Cerebral cortex (tissue), 2 donors: ENCODE results near the genes C3orf14, FEZF2 and ATXN7.

DNA sequence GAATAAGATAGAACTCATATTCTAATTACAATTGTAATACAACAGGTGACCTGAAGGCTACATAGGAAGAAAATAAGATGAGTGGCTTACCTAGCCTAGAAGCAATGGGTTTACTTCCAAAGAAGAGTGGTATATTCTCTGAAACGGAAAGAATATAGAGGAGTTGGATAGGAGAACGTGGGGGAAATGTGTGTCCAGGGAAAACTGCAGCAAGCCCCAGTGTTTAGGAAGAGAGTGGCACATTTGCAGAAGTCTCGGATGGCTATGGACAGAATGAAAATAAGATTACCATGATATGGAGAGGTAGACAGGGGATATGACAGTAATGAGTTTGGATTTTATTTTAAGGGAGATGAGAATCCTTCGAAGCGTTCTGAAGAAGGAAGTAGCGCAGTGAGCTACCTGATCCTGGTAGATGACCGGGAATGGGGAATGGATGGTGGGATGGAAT is 287.6 kb upstream of the C3orf14 start:
- PRO-cap, 2 experiments: no peak in any of the 2 experiments

DNA sequence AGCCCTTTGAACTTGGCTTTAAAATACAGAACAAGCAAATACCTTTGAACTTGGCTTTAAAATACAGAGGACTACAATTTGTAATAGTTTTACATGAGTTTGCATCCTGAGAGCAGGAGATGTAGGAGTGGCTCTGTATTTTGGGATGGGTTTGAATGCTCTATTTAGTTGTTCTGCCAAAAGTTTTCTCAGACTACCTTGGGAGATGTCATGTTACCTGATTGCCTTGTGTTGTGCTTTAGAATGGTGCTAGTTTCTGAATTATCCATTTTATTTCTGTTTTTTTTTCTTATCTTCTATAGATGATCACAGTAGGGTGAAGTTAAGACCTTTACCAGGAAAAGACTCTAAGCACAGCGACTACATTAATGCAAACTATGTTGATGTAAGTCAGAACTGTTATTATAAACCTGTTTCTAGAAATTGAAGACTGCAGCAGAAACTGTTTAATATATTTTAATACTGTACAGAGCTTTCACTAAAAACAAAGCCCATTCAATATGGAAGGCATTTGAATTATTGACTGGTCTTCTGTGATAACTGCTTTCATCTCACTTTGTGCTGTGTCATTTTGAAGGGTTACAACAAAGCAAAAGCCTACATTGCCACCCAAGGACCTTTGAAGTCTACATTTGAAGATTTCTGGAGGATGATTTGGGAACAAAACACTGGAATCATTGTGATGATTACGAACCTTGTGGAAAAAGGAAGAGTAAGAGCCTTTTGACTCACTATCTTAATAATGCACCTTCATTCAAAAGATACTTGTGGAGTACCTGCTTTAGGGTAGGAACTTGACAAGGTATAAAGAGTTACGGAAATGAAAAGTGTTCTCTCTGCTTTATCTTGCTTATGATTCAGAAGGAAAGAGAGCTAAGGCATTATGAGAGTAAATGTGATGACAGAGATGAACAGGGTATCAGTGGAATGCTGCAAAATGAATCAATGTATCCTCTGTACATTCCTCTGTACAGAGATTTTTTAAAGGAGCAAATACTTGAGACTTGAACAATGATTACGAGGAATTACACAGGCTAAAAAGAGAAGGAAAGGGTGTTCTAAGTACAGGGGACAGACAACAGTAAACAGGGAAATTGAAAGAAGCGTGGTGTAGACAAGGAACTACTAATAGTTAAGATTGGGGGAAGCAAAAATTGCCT is 51.3 kb upstream of the C3orf14 start:
- PRO-cap, 2 experiments: no peak in any of the 2 experiments

GRCh38 chr3:62318627-62319901 is at the start of gene C3orf14:
C3orf14 (plus strand) TSS chr3:62319022.
- PRO-cap, 2 experiments: peak in 1 of 2 experiments; most common plus-strand start chr3:62319072 (in 1); most common minus-strand start chr3:62318896 (in 1)

DNA sequence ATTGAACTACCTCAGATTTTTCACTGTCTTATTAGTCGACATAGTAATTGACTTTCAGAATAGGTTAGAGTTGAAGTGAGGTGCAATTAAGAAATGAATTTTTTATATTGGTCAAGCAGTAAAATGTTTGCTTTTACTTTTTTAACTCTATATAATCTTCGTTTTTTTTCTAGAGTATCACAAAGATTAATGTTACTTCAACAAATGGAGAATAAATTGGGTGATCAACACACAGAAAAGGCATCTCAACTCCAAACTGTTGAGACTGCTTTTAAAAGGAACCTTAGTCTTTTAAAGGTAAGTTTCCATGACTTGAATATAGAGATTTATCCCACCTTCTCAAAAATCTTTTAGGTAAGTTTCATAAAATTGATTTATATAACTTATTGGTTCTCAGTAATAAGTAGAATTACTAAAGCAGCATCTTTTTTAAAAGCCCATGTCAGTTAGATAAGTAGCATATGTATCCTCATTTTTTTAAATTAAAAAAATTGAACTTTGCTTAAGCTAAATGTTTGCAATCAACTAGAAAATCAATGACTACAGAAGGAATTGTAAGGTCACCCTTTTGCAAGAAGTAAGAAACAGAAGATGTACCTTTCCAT is 3.0 kb downstream of the C3orf14 start:
- PRO-cap, 2 experiments: no peak in any of the 2 experiments

- PRO-cap, 2 experiments: peak in 1 of 2 experiments; most common plus-strand start chr3:62373656 (in 1); most common minus-strand start chr3:62373550 (in 1)
These were observed at the start of gene FEZF2 for GRCh38 chr3:62373363-62373723. FEZF2 (minus strand) TSS chr3:62373550.

- PRO-cap, 2 experiments: no peak in any of the 2 experiments
These were observed 233.8 kb upstream of the FEZF2 start for GRCh38 chr3:62607164-62607588.

- PRO-cap, 2 experiments: peak in 1 of 2 experiments; most common plus-strand start chr3:63863882 (in 1); most common minus-strand start chr3:63863842 (in 1)
These were observed at the start of gene ATXN7 for GRCh38 chr3:63863682-63864055. ATXN7 (plus strand) TSS chr3:63863867.

- PRO-cap, 2 experiments: no peak in any of the 2 experiments
These were observed 60.7 kb downstream of the ATXN7 start for GRCh38 chr3:63924110-63924991.

GRCh38 chr3:64030539-64031153 is 7.4 kb upstream of the PSMD6 start:
- PRO-cap, 2 experiments: no peak in any of the 2 experiments

GRCh38 chr3:64925780-64926534 is 238.2 kb upstream of the ADAMTS9 start:
- PRO-cap, 2 experiments: no peak in any of the 2 experiments

- PRO-cap, 2 experiments: no peak in any of the 2 experiments
These were observed 490.0 kb upstream of the ADAMTS9 start for GRCh38 chr3:65177734-65178338.

DNA sequence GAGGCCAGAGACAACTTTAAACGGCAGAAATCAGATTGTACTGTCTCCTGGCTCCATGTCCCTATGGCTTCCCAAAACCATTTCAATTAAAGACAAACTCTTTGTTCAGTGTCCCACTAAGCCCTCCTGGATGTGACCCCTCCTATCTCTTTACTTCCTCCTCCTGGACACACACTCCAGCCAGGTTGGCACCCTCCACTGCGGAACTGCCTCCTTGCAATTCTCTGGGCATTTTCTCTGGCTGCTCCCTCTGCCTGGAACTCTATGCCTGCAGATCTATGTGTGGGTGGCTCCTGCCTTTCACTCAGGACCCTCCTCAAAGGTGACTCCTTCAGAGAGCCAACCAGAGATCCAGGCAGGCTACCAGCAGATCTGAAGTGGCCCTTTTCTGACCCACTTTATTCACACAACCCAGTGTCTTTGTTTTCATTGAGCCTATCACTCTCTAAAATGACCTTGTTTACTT is 626.7 kb downstream of the MAGI1 start:
- PRO-cap, 2 experiments: no peak in any of the 2 experiments

- PRO-cap, 2 experiments: no peak in any of the 2 experiments
These were observed 456.9 kb downstream of the MAGI1 start for GRCh38 chr3:65581582-65582541.

DNA sequence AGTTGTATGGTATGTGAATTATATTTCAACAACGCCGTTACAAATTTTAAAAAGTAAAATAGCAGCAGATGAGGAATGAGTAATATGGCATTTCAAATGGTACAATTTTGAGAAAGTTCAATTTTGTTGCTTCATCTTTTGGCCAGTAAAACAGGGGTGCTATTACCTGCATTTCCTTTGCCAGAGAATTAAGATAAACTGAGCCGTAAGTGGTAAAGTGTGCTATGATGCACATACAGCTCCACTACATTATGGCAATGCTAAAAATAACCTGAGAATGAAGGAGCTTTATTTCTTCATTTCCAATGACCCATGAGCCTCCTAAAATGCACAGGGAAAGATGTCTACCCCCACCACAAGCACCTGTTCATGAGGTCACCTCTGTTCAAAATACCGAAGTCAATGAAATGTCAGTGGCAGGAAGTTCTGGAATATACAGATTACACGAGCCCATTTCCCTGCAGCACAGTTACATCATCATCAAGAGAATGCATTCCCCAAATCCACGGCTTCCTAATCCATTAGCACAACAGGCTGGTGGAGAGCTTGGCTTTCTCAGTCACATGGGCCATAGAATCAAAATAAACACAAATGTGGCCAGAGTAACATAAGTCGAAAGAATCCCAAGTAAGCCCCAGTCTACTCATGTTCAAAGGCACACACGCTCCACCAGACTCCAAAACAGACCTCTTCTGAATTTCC is 419.5 kb downstream of the MAGI1 start:
- PRO-cap, 2 experiments: peak in 1 of 2 experiments; most common plus-strand start position 521 of the sequence (in 1); most common minus-strand start position 371 of the sequence (in 1)

DNA sequence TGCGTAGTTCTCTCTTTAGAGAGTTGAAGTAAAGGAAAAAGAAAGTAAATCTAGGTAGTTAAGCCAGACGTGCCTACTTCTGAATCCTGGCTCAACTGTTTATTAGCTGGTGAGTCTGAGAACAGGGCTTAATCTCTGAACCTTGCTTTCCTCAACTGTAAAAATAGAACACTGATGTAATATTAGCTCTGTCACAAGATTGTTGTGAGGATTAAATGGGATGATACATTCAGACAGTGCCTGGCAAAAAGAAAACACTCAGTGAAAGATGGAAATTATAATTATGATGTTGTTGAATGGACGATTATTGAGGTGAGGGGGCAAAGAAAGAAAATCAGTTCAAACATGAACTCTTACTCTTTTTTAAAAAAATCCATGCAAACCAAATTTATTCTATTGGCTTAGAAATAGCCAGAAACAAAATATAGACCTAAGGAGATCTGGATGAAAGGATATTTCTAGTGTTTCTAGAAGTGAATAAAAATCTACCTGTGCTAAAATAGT is 413.3 kb downstream of the MAGI1 start:
- PRO-cap, 2 experiments: no peak in any of the 2 experiments

DNA sequence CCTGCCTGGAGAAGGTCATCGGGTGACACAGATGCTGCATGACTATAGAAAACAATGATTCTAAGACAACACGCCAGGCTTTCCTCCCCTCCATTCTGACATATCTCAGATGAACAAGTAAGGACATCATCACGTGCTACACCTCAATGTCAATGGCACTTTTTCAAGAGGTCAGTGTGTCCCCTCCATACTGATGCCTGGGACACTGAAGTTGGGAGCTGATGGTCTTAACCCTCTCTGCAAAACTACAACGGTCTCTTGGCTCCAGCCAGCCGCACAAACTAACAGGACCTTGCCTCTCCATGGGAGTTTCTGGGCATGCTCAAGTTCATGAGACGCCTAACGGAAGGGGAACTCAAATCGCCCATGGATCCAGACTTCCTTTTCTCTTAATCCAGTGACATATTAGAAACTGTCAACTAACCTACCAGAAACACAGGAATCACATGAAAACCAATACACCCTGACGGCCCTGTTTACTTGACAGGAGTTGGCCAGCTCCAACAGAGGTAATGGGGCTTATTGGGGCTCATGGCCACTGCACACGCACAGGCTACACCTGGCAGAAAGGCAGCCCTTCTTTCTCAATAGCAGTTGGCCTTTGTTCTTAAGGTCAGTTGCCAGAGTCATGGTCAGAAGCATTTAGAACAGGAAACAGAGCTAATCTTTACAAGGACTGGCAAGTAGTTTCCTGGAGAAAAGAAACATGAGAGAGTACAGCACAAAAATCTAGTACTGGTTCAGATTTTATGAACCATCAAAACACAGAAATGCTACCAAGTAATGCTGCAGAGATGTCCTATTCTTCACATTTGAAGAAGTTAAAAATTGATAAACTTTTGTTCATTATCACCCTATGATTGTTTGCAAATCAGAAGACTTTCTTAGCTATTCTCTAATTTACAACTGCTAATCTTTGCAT is 181.9 kb downstream of the MAGI1 start:
- PRO-cap, 2 experiments: no peak in any of the 2 experiments

GRCh38 chr3:65886576-65886915 is 152.2 kb downstream of the MAGI1 start:
- PRO-cap, 2 experiments: peak in 1 of 2 experiments; most common plus-strand start chr3:65886640 (in 1); most common minus-strand start chr3:65886638 (in 1)

GRCh38 chr3:65936764-65937762 is 101.7 kb downstream of the MAGI1 start:
- PRO-cap, 2 experiments: no peak in any of the 2 experiments

GRCh38 chr3:65961093-65961999 is 77.4 kb downstream of the MAGI1 start:
- PRO-cap, 2 experiments: no peak in any of the 2 experiments

DNA sequence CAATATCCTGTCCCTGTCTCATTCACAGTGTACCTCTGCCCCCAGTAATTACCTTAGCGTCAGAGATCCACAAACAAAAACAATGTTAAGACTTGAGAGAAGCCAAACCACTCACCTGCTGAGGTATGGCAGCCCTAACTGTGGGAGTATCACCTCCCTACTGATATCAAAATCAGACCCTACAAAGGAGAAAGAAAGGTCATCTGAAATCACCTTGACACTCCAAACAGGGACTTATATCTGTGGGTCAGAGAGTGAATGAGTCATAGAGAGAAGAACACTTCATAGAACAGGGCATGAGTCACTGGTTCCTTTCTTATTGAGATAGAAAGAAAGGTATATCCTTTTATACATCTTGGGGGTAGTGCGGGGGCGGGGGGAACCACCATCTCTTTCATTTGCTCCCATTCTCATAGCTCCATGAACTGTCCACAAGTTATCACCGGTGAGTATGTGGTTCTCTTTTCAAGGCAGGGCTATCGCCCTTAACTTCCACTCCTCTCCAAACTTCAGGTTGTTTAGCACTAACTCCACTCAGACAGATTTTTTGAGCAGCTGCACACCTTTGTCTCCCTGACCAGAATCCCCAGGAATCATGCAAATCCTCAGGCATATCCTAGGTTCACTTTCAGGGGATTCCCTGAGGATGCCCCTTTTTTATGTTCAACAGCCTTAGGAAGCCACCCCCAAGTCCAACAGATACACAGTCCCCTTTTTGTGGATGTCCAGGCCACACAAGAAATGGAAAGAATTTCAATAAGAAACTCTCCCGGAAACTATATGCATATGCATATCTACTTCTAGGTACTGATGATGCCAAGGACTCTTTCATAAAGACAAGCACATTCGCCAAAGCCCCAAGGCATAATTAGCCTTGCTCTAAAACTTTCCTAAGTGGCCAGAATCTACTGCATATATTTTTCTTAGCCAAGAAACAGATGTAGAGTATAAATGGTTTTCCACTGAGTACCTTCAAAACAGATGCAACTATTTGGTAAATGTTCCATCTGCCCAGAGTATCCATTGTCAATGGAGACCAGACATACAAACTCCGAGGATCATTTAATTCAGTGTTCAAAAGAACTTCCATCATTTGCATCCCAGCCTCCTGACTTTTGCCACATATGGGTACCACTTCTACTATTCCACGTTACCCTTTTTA is 74.2 kb downstream of the MAGI1 start:
- PRO-cap, 2 experiments: no peak in any of the 2 experiments